Mucosa of descending colon (tissue), 1 donor: ENCODE measurements around the gene CBX4.

GRCh38 chr17:78873374-78874401, 29.3 kb downstream of the CEP295NL start:
- PRO-cap, result no peak

- PRO-cap, result no peak
These were observed 11.1 kb downstream of the CEP295NL start for GRCh38 chr17:78891816-78892469.

DNA sequence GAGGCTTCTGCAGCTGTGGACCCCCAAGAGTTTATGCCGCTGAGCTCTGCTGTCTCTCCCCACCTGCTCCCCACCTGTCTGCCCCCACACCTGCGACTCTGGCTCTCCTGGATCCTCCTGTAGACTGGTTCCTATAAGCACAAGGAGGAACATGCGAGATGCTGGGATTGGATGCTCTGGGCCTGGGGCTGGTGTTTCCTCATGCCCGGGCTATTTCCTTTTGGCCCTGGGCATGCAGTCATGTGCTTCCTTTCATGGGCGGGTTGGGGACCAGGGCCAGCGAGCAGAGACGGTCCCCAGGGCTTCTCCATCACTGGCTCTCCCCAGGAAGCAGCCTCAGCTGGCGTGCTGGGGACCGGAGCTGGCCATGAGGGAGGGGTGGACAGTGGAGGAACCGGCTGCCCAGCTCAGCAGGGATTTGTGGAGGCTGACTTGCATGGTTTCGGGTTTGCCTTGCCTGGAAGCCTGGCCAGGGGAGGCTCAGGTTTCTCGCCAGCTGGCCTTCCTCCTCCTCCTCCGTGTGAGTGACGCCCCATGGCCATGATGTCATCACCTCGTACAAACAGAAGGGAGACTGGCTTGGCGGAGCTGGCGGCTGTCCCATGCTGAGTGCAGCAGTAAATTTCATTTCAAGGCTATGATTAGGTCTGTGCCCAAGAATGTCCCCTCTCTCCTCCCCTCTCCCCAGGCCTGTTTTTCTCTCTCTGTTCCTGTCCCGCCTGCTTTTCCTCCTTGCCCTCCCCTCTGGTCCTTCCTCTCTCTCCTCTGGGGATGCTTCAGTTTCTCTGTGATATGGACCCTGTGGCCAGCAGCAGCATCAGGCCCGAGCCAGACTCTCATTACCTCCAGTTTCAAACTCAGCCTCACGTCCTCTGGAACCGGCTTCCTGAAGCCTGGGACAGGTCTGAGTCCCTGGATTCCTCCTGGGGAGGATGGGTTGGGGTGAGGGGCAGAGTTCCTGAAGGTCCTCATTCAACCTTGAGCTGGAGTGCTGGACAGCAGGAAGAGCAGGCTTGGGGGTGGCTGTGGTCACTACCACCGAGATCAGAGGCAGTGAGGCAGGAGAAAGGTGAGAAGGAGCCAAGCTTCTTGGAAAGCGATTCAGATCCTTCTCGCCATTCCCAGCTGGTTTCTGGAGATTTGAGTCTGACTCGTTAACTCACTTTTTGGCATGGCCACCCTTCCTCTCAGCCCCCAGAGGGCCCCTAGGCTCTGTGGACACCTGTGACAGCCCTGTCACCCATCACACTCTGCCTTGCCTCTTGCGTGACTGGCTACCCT, 9.1 kb upstream of the TIMP2 start:
- PRO-cap, result no peak

GRCh38 chr17:78977797-78978411, 1.8 kb downstream of the LGALS3BP start:
- PRO-cap, result unidirectional peak, plus-strand start at chr17:78978095

DNA sequence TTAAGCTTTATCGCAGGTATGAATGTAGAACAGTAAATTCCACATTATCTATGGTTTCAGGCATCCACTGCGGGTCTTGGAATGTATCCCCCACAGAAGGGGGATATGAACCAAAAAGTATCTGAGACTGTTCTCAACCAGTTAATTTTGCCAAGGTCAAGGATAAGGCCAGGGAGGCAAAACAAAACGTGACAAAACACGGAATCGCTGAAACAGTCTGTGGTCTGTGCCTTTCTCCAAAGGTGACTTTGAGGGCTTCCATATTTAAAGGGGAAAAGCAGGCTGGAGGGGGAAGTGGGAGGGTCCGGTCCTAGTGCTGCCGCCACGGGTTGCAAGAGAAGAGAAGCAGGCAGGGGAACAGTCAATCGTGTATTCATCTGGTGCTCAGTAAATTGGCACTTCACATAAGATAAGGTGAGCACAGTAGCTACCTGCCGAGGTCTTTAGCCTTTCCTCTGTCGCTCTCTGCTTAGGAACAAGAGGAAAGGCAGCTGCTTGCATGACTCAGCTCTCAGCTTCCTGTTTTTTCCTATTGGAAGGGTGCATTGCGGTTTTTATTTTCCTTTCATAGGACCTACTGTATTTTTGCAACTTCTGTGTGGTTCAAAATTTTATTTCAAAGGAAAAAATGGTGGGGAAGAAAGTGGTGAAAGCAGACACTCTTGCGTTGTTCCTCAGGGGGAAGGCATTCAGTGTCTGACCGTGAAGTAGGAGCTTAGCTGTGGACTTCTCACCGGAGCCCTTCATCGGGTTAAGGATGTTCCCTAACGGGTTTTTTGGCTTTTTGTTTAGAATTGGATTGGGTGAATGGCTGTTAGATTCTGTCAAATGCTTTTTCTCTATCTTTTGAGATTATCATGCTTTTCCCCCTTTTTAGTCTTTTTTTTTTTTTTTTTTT, 7.0 kb upstream of the LGALS3BP start:
- PRO-cap, result bidirectional peak, plus-strand start at position 659 of the sequence, minus-strand start at position 445 of the sequence

DNA sequence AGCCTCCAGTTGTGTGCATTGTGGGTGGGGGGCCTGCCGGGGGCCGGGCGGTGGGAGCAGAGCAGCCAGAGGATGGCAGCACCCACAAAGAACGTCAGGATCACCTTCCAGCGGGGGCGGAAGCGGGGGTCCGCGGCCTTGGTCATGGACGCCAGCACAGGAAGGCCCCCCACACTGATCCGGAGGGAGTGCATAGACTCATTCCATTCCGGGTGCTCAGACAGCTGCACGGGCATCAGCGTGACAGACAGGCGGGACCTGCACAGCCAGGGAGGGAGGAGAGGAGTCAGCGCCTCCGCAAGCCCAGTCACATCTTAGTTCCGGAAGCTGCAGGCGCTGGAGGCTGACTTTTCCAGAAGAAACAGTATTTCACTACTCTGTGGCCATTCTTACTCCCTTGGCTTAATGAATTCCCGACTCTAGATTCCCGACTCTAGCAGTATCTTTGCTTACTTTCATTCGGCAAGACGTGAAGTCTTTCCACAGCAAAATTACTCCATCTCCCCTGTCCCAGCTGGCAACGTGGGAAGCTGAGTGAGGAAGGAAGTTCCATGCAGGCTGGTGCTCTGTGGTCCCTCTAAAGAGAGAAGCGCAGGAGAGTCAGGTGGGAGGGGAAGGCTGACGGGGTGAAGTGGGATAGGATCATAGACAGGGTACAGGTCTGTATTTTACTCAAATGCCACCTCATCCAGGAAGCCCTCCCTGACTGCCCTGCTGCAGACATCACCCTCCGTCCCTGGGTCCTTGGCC, 12.0 kb downstream of the CANT1 start:
- PRO-cap, result unidirectional peak, plus-strand start at position 310 of the sequence

DNA sequence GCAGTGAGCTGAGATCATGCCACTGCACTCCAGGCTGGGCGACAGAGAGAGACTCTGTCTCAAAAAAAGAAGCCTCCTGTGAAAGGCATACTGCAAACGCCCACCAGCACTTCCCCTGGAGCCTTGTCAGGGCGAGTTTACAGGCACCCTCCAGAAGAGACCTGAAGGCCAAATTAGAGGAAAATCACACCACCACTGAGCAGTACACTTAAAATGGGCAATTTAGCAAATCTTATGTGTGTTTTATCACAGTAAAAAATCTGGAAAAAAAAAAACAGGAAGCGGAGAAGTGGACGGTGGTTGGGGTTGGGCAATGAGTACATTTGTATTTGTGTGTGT, 16.0 kb upstream of the ENGASE start:
- PRO-cap, result unidirectional peak, plus-strand start at position 267 of the sequence

- PRO-cap, result bidirectional peak, plus-strand start at chr17:79797423, minus-strand start at chr17:79797077
These were observed 583 bp upstream of the CBX8 start for GRCh38 chr17:79797251-79798069.

- PRO-cap, result no peak
These were observed 1.6 kb upstream of the CBX8 start for GRCh38 chr17:79798518-79798811.

DNA sequence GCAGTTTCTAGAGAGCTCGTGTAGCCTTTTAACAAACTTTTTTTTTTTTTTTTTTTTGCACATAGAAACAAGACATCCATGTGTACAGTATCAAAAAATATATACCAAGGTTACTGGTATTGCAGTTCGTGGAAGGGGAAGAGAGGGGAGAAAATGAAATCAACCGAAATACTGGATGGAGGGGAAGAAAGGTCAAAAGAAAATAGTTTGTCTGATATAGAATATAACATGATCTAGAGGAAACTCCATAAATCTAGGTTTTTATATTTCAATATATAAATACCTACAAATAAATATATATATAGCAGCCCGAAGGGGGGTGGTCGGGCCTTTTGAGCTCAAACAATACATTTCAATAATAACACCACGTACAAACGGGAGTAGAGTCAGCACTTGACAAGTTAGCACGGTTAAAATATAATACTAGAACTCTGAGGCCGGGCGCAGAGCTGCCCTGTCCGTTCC, 6.0 kb downstream of the CBX4 start:
- PRO-cap, result no peak

- PRO-cap, result bidirectional peak, plus-strand start at chr17:79839684, minus-strand start at chr17:79839440
These were observed at the start of gene CBX4 for GRCh38 chr17:79839366-79839514. TSS of gene CBX4 (minus strand) at chr17:79839440.

DNA sequence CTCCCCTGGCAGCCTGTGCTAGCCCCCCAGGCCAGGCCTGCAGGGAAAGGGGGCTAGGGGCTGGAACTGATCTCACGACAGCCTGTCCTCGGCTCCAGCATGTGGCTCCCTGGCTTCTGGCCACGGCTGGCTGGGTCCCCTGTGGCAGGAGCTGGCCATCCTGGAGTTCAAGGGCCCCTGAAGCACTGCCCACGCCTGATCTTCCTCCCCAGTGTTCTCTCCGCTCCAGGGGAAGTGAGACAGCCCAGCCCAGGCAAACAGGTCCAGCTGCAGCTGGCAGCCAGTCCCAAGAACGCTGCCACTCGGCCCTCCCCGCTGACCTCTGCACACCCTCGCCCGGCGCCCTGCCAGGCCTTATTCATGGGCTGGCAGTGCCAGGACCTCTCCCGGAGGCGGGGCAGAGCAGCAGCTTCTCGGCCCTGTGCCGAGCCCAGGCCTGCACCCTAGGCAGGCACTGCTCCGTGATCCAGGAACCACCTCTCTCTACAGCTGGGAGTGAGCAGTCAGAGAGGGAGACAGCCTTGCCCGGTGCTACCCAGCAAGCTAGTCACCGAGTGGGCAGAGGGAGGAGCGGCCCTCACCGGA, 79.8 kb upstream of the CBX4 start:
- PRO-cap, result bidirectional peak, plus-strand start at position 454 of the sequence, minus-strand start at position 236 of the sequence

- PRO-cap, result no peak
These were observed 80.7 kb upstream of the CBX4 start for GRCh38 chr17:79919907-79920420.

GRCh38 chr17:79929539-79930761, 90.7 kb upstream of the CBX4 start:
- PRO-cap, result no peak

DNA sequence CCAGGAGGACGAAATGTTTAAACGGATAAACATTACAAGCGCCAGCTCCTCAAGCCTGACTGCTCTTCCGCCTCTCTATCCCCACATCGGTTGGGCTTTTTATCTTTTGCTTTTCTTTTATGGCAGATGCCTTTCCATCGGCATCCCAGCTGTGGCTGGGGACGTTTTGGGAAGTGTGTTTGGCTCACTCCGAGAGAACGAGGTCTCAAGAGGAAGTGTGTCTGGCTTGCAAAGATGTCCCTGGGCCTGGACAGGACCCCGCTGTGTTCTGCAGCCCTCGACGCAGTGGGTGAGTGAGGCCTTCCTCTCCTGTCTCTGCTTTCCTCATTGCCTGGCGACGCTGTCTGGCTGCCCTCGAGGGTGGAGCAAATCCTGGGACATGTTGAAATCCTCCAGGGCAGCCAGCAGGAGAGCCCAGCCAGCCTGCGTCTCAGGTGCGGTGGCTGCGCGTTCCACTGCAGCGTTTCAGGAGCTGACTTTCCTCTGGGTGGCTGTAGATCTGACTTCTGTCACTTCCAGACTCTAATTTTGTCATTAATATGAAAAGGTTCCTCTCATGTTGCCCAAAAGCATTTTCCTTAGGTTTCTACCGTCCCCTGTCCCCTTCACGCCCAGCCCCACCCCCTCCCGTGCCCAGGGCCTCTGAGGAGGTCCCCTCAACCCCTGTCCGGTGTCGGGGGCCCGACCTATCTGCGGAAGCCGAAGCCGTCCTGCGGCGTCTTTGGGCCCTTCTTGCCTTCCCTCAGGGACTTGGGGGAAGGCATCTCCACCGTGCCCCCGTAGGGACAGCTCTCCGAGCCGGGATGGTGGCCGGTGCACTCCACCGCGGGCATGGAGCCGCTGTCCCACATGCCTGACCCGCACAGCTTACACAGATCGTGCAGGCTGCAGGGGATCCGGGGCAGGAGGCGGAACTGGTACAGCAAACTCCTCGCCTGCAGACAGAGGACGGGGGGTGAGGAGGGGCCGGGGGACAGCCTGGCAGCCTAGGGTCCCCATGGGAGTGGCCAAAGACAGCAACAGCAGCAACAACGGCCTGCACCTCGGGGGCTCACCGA, 95.2 kb downstream of the TBC1D16 start:
- PRO-cap, result no peak

- PRO-cap, result no peak
These were observed 84.9 kb downstream of the TBC1D16 start for GRCh38 chr17:79950734-79951154.

- PRO-cap, result no peak
These were observed 13.6 kb downstream of the EIF4A3 start for GRCh38 chr17:80132841-80134152.

DNA sequence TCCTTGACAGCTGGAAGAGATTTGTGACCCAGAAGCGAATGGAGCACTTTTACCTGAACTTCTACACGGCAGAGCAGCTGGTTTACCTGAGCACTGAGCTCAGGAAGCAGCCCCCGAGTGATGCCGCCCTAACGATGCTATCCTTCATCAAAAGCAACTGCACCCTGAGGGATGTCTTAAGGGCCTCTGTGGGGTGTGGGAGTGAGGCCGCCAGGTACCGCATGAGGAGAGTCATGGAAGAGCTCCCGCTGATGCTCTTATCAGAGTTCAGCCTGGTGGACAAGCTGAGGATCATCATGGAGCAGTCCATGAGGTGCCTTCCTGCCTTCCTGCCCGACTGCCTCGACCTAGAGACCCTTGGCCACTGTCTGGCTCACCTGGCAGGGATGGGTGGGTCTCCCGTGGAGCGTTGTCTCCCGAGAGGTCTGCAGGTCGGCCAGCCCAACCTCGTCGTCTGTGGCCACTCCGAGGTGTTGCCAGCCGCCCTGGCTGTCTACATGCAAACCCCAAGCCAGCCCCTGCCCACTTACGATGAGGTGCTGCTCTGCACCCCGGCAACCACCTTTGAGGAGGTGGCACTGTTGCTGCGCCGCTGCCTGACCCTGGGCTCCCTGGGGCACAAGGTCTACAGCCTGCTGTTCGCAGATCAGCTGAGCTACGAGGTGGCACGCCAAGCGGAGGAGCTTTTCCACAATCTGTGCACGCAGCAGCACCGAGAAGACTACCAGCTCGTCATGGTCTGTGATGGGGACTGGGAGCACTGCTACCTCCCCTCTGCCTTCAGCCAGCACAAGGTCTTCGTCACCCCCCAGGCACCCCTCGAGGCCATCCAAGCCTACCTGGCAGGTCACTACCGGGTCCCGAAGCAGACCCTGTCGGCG, 75.3 kb upstream of the ENDOV start:
- PRO-cap, result no peak

DNA sequence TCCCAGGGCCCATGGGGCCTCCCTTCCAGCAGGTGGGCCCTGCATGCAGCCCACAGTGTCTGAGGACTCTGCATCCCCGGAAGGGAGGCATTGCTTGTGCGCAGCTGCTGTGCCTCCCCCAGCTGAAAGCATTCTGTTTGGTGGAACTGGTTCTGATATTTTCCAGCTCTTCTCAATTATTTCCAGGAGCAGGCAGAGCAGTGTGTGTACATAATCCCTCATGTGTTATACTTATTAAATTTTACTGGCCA, 207.6 kb downstream of the RPTOR start:
- PRO-cap, result no peak

DNA sequence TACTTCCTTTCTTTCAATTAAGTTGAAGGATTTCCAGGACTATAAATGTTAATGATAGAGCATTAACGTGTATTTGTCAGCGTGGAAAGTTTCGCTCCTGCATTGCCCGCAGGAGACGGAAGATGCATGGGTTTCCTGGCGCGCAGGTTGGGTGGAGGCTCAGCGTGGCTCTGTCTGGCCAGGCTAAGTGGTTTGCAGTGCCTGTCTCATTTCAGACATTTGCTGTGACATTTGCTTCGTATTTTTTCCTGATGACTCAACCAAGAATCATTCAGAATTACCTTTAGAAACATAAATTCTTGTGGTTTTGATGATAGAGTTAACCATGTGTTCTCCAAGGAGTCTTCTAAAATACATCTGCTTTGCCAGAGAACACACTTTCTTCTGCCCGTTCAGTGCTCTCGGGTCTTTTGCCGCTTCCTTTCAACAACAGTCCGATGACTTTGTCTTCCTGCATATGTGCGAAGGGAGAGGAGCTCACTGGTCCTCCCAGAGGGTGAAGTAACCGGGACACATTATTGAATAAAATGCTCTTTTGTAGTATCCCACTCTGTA, 216.8 kb downstream of the RPTOR start:
- PRO-cap, result no peak